Kidney (tissue), 2 donors: Measurements from ENCODE around the genes HAUS4, PSMB5 and PSMB11.

- PRO-cap: no peak
- RRBS: no CpG with 5 or more reads among the region's 14 CpGs
Observed at GRCh38 chr14:21723465-21723967, 49.9 kb upstream of the OR4E1 start.

DNA sequence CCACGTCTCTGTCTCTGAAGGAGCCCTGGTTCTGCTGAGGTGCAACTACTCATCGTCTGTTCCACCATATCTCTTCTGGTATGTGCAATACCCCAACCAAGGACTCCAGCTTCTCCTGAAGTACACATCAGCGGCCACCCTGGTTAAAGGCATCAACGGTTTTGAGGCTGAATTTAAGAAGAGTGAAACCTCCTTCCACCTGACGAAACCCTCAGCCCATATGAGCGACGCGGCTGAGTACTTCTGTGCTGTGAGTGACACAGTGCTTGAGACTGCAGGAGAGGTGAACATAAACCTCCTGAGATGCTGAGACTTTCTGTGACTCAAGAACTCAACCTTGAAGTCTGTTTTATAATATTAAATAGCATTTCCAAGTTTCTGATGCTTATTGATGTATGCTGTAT lies 221.2 kb upstream of the OR4E1 start:
- PRO-cap: no peak
- RRBS: no CpG with 5 or more reads among the region's 8 CpGs

DNA sequence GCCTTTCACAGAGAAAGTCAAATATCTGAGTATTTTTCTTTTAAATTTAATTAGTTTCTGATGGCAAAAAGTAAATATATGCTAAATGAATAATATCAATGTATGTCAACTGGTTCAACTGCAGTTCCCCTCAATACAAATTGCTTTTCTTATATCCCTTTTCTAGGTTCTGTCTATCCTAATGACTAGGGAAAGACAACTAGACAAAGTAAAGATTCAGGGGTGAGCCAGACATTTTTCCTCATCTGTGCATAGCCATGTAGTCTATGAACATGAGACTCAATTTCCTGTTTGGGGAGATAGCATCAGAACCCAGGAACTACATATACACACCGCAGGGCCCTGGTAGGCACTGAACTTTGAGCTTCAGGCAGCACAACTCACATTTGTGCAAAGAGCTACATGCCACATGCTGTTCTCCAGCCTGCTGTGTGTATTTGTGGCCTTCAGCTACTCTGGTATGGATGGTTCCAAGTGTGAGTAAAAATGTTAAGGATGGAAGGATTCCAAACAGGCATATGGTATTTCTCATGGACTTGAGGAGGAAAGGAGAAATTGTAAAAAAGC lies 422.1 kb upstream of the OR4E1 start:
- PRO-cap: no peak
- RRBS: no CpG with 5 or more reads among the region's 1 CpG

DNA sequence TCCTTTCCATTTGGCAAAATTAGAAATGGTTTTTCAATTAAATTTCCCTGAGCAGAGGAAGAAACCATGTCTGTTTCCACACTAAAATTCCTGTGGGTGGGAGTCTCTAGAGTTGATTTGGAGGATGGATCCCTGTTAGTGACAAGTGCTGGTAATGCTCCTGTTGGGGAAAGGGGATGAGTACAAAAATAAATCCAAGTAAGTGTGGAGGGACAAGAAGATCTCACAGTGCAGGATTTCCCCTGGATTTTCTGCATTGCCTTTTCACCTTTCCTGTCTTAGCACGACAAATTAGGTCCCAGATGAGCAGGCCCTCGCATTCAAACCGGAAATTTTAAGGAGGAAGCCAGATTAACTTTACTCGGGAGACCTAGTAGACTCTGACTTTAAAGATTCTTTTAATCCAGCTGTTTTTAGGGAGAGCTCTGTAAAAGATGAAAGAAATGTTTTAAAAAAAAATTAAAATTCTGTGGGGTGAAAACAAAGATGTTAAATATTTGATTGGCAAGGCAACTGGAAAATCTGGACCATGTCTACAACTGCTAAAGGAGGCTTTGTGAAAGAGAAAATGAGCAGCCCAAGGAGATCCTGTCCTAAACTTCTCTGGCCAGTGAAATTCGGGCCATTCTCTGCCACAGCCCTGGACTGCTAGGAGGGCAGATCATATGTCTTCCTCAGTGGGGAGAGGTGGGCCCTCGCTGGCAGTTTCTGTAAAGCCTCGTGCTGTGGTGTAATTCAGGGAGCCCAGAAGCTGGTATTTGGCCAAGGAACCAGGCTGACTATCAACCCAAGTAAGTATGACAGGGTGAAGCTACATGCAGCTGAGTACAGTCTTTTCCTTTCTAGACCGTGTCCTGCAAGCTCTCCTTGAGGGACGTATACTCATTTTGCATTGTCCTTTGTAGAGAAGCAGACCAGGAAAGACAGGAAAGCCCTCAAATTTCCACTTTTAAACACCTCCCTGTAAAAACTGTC lies 107.2 kb downstream of the DAD1 start:
- PRO-cap: no peak
- RRBS: no CpG with 5 or more reads among the region's 9 CpGs

GRCh38 chr14:22505514-22506567 lies 83.2 kb downstream of the DAD1 start:
- PRO-cap: no peak
- RRBS: no CpG with 5 or more reads among the region's 11 CpGs

DNA sequence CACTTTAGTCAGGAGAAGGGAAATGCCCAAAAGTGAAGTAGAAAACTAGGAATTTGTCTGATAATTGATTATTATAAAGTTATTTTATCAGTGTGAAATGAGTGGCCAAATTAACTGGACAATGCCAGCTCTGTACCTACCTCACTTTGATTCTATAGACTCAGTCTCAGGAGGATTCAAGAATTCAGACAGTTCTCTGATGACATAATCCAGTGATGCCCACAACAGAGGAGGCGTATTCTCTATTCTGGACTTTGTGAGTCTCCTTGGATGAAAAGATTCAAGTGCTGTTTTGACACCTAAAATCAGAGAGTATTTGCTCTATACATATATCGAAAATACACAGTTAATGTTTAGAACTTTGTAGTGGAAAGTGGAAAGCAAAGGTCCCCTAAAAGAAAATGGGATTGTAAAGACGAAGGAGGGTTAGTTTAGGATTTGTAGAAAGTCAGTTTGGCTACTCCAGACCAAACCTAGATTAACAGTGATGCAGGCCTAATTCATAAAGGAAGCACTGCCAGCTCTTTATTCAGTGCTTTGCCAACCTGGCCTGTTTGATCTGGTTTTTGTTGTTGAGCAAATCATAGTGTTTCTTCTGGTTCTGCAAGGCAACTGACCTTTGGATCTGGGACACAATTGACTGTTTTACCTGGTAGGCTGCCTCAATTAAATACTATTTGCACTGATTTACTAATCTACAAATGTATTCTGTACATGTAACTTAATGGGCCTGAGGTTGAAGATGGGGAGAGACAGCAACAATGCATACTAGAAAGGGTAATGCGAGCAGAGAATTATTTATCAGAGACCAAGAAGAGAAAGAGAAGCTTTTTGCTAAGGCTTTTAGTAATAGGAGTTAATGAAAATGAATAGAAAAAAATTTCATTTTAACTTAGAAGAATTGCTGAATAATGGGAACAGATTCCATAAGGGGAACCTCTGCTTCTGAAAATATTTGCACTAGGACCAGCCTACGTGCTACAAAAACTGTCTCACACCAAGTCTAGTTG lies 67.3 kb downstream of the DAD1 start:
- PRO-cap: no peak
- RRBS: no CpG with 5 or more reads among the region's 5 CpGs

- PRO-cap: no peak
- RRBS: no CpG with 5 or more reads among the region's 5 CpGs
Observed at GRCh38 chr14:22531237-22532057, 57.6 kb downstream of the DAD1 start.

DNA sequence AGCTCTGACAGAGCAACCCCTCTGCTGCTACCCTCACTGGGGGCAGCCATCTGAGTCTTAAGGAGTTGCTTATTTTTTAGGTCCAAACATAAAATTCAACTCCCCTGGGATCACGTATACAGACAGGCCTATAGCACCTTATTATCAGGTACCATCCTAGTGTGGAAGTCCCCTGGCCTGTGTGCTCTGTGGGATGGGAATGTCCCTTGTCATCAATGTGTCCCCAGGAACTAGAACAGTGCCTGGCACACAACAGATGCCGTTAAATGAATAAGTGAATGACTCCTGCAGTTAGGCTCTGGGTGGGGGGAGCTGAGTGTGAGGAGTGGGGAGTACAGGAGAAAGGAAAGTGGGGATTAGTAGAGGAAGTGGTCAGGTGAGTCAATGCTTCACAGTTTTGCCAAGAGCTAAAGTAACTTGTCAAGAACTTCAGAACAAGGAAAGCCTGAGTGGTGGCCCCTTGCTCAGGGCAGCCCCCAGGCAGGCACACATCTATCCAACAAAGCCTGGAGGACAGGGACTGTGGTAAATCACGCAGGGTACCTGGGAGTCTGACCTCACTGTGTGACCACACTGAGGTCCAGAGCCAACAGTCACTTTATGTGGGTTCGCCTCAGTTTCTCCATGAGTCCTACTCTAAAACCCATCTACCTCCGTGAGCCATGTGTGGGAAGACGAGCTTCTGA lies 33.4 kb downstream of the DAD1 start:
- PRO-cap: no peak
- RRBS: no CpG with 5 or more reads among the region's 6 CpGs

DNA sequence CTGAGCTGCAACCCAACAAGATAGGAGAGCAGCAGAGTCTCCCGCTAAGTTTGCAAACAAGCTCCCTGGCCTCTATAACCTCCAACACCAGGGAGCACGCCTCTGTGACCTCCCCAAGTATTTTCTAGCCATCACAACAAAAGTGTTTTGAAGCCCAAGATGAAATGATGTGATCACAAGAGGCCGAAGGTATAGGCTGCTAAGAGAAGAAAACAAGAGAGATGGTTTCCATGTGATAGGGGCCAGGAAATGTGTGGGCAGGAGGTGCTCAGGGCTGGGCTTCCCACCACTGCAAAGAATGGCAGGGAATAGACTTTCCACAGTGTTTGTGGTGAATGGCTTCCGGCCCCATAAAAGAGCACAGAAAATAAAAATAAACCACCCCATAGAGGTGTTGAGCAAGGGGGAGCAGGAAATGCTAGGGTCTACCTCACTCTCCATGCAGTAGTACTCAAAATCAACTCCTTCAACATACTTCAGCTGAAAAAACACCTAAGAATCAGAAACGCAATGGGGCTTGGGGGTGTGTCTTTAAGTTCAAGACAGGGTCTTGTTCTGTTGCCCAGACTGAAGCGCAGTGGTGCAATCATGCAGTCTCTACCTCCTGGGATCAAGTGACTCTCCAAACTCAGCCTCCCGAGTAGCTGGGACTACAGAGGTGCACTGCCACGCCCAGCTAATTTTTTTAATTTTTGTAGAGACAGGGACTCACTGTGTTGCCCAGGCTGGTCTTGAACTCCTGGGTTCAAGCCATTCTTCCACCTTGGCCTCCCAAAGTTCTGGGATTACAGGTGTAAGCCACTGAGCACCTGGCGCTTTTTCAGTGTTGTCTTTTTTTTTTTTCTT lies 27.2 kb downstream of the DAD1 start:
- PRO-cap: no peak
- RRBS: no CpG with 5 or more reads among the region's 9 CpGs

GRCh38 chr14:22572362-22573239 lies 16.4 kb downstream of the DAD1 start:
- PRO-cap: no peak
- RRBS: no CpG with 5 or more reads among the region's 3 CpGs

GRCh38 chr14:22614094-22614609 lies 16.1 kb downstream of the ABHD4 start:
- PRO-cap: unidirectional peak, plus-strand start at chr14:22614496
- RRBS: no CpG with 5 or more reads among the region's 5 CpGs

GRCh38 chr14:22821936-22823137 lies 7.1 kb upstream of the SLC7A7 start:
- PRO-cap: bidirectional peak, plus-strand start at chr14:22822992, minus-strand start at chr14:22822872
- RRBS: 0% methylated on average over 4 of the region's 72 CpGs

DNA sequence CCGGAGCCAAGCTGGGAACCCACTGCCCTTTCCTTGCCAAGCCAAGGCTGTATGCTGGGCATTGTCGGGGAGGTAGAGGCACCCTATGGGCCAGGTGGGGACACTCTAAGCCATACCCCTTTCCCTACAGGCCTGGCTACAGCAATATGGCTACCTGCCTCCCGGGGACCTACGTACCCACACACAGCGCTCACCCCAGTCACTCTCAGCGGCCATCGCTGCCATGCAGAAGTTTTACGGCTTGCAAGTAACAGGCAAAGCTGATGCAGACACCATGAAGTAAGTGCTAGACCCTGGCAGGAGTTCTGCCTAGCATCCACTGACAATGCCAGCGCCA lies 4.9 kb downstream of the MMP14 start:
- PRO-cap: no peak
- RRBS: no CpG with 5 or more reads among the region's 9 CpGs

- PRO-cap: bidirectional peak, plus-strand start at chr14:22873132, minus-strand start at chr14:22873011
- RRBS: no CpG with 5 or more reads among the region's 6 CpGs
Observed at GRCh38 chr14:22872874-22873275, 1.3 kb downstream of the LRP10 start.

DNA sequence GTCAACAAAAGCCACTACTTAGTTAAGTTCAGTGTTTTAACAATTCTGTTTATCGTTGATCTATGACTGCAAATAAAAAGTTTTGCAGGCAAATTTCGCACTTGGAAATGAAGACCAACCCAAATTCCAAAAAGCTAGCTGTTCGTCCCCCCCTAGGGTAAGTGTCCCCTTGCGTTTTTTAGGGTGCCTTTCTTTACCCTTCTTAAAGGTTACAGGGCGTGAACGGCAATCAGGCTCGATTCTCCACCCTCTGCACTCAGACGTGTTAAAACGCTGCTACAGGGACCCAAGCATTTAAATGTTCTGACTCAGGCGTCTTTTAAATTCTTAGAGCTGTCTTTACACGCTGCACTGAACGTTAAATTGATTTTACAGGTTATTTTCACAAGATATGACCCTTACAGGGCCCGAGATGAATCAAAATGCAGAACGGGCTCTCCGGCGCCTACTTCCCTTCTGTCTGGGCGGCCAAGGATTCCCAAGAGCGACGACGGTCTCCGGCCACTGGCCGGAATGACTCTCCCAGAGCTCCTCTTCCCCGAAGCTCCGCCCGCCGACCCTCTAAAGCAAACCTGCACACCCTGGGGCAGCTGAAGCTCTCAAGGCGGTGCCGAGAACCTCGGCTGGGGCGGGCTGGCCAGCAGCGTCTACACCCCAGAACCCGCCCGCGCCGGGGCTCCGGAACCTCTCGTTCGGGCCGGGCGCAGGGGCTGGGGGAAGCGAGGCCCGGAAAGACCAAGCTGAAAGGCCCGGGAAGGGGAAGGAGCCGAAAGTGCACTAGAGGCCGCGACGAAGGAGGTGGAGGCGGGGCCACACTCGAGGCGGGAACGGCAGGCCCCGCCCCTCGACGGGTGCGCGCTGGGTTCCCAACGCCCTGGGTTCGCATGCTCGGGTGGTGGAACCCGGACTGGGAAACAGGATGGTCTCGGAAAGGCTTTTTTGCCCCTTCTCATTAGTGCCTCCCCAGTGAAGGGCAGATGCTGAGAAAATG lies at the start of gene HAUS4:
Gene HAUS4 (minus strand): TSS at position 747 of the 991 bp plus-strand sequence.
- PRO-cap: bidirectional peak, plus-strand start at position 593 of the sequence, minus-strand start at position 515 of the sequence; bidirectional peak, plus-strand start at position 885 of the sequence, minus-strand start at position 678 of the sequence
- RRBS: 2% methylated on average over 7 of the region's 61 CpGs

DNA sequence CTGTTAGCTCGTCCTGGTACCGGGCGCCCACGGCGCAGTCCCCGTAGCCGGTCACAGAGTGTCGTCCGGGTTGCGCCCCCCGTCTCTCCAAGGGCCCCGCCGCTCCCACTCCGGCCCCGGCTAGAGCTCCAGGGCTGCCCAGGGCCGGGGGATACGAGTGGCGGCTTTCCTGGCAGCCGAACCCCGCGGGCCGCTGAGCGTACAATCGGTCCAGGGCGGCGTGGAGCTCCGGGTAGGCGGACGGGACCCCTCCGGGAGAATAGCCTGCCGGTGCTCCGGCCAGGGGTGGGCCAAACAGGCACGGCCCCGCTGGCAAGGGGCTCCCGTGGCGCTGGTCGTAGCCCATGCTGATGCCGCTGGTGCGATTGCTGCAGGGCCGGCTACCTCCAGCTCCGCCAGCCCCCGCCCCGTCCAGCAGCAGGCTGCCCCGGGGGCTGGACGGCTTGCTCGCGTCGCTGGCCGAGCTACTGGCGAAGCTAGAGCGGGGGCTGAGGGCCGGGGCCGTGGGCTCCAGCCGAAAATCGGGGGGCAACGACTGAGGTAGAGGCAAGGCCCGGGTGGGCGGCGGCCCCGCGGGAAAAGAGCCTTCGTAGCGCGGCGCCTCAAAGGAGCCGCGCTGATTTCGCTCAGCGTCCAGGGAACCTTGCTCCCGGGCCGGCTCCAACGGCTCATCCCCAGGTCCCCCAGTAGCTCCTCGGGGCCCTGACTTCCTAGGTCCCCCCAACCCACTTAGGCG lies 760 bp downstream of the AJUBA start:
- PRO-cap: no peak
- RRBS: 4% methylated on average over 48 of the region's 74 CpGs

GRCh38 chr14:23034315-23035390 lies at the start of gene PSMB5:
Gene PSMB5 (minus strand): TSS chr14:23034900.
- PRO-cap: bidirectional peak, plus-strand start at chr14:23035020, minus-strand start at chr14:23034872; unidirectional peak, plus-strand start at chr14:23035281
- RRBS: under 1% methylated on average over 11 of the region's 47 CpGs

GRCh38 chr14:23041787-23042314 lies at the start of gene PSMB11:
Gene PSMB11 (plus strand): TSS chr14:23042212.
- PRO-cap: no peak
- RRBS: no CpG with 5 or more reads among the region's 10 CpGs

- PRO-cap: unidirectional peak, minus-strand start at chr14:23071341; bidirectional peak, plus-strand start at chr14:23071681, minus-strand start at chr14:23071553
- RRBS: no CpG with 5 or more reads among the region's 13 CpGs
Observed at GRCh38 chr14:23071187-23071832, 14.0 kb upstream of the CDH24 start.

GRCh38 chr14:23071908-23072789 lies 14.8 kb upstream of the CDH24 start:
- PRO-cap: no peak
- RRBS: no CpG with 5 or more reads among the region's 8 CpGs